Aortic smooth muscle cell (primary cell): Measurements from ENCODE around the gene ASIC5.

- RRBS, result 0% methylated on average over 17 of the region's 44 CpGs
Observed at GRCh38 chr4:153222977-153223549, 18.8 kb downstream of the TRIM2 start.

- RRBS, result no CpG with 5 or more reads among the region's 1 CpG
Observed at GRCh38 chr4:153223916-153224590, 19.8 kb downstream of the TRIM2 start.

DNA sequence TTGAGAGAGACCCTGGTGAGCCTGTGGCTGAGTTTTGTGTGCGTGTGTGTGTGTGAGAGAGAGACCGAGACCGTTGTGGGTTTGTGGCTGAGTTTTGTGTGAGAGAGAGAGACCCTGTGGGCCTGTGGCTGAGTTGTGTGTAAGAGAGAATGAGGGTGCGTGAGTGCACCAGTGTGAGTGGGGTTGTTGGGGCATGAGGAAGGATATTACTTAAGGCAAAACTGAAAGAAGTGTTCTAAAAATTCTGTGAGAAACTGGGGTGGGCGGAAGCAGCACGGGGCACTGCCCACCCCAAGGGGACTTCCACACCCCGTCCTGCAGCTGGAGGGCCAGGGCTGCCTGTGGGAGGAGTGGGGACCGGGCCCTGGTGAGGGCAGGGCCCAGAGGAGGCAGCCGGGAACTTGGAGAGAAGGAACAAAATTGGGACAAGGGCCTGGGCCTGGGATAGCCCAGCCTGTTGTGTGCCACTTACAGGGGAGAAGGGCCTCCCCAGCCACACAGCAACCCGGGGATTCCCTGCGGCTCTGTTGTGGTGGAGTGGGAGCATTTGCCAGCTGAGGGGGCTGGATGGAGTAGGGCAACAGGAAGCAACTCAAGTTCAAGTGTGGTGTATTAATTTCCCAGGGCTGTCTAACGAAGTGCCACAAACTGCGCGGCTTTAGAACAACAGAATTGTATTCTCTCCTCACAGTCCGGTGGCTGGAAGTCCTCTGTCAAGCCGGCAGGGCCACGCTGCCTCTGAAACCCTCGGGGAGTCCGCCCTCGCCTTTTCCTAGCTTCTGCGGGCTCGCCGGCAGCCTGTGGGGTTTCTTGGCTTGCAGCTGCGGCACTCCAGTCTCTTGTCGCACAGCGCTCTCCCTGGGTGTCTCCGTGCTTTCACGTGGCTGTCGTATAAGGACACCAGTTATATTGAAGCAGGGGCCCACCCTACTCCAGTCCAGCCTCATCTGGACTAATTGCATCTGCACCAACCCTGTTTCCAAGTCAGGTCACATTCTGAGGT is 22.2 kb downstream of the TMEM131L start:
- RRBS, result 8% methylated on average over 11 of the region's 29 CpGs

GRCh38 chr4:153529570-153530011 is 63.4 kb downstream of the TMEM131L start:
- RRBS, result no CpG with 5 or more reads among the region's 3 CpGs

- RRBS, result no CpG with 5 or more reads among the region's 1 CpG
Observed at GRCh38 chr4:153643287-153643637, 40.8 kb upstream of the TLR2 start.

GRCh38 chr4:154598038-154598886 is 7.7 kb upstream of the FGA start:
- RRBS, result no CpG with 5 or more reads among the region's 9 CpGs

- RRBS, result no CpG with 5 or more reads among the region's 3 CpGs
Observed at GRCh38 chr4:155495749-155495984, 118.9 kb upstream of the MAP9 start.

- RRBS, result no CpG with 5 or more reads among the region's 4 CpGs
Observed at GRCh38 chr4:155522060-155522530, 144.6 kb upstream of the GUCY1A1 start.

- RRBS, result no CpG with 5 or more reads among the region's 4 CpGs
Observed at GRCh38 chr4:155570053-155570415, 96.6 kb upstream of the GUCY1A1 start.

DNA sequence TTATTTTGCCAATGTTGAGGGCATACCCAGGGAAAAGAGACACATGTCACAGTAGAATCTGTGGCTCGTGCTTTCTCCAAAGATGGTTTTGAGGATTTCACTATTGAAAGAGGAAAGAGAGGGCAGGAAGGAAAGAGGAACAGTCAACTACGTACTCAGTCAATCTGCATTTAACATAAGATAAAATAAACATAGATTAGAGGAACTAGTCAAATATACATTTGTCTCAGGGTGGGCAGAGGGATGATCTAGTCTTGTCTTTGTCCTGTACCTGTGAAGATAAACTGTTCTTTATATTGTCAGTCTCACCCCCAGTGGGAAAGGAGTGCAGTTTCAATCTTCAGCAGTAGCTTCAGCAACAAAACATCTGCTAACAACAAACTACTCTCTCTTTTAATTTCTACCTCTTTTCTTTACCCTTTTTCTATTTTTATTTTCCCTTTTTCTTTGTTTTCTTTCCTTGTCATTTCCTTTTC is 51.6 kb upstream of the GUCY1A1 start:
- RRBS, result no CpG with 5 or more reads among the region's 2 CpGs

- RRBS, result no CpG with 5 or more reads among the region's 1 CpG
Observed at GRCh38 chr4:155866183-155866436, at the start of gene ASIC5. Gene ASIC5, minus strand, starts transcription at chr4:155866277.

- RRBS, result no CpG with 5 or more reads among the region's 5 CpGs
Observed at GRCh38 chr4:155925476-155926065, 22.1 kb downstream of the TDO2 start.

- RRBS, result no CpG with 5 or more reads among the region's 1 CpG
Observed at GRCh38 chr4:156182374-156182788, 228.7 kb upstream of the CTSO start.

DNA sequence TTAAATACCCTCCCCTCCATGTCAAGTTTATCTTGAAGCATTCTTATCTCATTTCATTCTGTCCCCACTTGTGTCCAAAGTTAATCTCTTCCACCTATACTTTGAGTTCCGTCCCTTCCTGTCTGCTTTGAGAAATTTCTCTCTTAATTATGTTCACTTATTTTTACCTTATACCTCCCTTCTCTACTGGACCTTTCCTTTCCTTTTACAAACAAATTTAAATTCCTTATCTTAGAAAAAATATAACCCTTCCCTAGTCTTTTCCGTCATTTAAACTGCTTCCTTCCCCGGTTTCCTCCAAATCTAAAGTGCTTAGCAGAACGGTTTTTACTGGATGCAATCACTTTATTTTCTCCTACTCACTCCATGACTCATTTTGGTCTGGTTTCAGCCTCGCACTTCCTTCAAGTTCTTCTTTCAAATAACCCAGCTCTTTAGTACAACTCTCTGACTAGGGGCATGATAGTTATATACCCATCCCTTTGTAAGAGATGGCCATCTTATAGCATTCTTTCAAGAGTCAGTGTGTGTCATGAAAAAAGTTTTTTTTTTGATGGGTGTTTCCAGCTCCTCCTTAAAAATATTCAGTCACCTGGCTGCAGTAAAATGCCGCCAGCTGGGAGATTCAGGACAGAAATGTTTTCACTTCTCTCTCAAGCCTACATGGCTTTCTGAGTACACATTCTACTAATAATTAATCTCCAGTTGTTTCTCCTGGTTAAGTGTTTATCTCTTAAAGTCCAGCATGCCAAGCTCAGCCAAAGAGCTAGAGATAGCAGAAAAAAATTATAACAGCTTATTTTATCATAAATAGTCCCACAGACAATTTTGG is 139.5 kb downstream of the GASK1B start:
- RRBS, result no CpG with 5 or more reads among the region's 6 CpGs

- RRBS, result no CpG with 5 or more reads among the region's 1 CpG
Observed at GRCh38 chr4:158766908-158767220, 2.0 kb upstream of the FNIP2 start.

- RRBS, result no CpG with 5 or more reads among the region's 4 CpGs
Observed at GRCh38 chr4:158769788-158770028, 882 bp downstream of the FNIP2 start.

DNA sequence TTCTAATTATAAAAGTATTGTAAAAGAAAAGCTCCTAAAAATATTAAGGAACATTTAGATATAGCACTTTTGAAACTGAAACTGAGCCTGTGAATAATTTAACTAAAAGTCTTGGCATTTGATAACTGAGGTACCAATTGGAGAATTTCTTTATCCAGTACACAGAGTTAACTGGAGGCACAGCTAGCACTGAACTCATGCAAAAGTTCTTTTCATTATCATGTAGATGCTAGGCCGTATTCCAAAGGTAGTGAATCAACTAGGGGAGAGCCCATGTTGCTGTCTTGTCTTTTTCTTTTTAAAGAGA is 76.3 kb downstream of the FNIP2 start:
- RRBS, result no CpG with 5 or more reads among the region's 1 CpG

DNA sequence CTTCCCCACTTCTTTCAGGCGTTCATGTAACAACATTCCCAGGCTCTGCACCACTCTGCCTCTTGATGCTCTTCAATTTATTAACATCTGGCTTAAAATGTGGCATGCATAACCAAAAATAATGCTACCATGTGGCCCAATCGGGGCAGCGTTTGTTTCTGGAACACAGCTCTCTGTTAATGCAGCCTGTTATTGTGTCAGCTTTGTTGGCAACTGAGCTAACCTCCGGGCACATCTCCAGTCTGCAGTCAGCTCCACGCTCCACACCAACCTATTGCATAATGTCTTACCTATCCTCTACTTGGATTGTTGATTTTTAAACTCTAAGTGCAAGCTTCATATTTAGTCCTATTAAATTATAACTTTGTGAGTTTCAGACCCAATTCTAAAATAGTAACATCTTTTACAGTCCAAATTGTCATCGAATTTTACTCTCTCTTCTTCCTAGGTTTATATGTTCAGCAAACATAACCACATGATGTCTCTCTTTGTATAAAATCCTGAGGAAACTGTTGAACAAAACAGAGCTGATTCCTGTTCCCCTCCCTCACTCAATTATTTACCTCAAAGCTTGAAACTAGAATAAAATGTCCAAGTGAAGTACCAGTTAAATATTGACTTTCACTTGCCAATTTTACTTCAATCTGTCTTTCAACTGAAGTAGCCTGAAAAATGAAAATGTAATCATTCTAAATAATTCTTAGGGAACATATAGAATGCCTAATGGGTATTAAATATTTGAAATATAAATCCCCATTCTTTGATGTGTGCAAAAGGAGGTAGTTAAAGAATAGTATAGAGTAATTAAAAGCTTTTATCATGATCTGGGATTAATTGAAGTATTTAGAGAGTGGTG is 24.3 kb downstream of the C4orf45 start:
- RRBS, result no CpG with 5 or more reads among the region's 6 CpGs

DNA sequence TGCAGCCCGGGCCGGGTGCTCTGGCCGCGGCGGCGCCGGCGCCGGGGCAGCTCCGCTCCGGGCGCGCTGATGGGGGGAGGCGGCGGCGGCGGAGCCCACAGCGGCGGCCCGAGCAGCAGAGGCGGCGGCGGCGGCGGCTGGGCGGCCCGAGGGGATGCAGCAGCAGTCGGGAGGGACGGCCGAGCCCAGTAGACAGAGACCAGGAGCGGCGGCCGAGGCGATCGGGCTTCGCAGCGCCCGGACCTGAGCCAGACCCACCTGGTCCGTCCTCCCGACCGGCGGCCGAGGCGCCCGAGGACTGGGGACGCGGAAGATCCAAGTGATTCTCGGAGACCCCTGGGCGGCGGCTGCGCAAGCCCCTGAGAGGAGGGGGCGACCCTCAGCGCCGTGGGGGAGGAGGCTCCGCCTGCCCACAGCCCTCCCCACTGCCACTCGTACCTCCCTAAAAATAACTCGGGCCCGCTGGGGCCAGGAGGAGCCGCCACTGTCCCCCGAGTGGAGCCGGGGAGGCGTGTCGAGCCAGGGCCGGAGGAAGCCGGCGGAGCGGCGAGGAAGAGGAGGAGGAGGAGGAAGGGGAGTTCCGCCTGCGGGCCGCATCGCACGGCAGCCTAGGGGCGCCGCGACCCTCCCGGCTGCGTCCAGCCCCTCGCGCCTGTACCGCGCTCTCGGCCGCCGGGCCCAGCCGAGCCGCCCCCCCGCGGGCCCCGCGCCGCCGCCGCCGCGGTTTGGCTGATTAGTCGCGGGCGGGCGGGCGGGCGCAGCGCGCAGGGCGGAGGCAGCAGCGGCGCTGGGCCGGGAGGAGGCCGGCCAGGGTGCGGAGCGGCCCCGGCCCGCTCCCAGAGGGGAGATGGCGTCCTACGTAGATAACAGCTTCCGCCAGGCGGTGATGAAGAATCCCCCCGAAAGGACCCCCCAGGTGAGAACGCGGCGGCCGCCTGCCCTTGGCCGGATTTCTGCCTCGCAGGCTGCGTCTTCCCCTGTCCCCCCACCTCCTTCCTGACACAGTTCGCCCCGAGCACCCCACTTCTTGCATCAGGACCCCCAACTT is 761 bp downstream of the RAPGEF2 start:
- RRBS, result under 1% methylated on average over 18 of the region's 127 CpGs